ENCODE measurements around a stretch of chr15.

- PRO-cap: no peak
- RAMPAGE, long total RNA, 2 experiments: no peak in any of the 2 experiments
Measured at GRCh38 chr15:91953978-91954862, 100.7 kb downstream of the SLCO3A1 start.

GRCh38 chr15:92017118-92017751 lies 163.7 kb downstream of the SLCO3A1 start:
- PRO-cap: no peak
- RAMPAGE, long total RNA, 2 experiments: no peak in any of the 2 experiments

DNA sequence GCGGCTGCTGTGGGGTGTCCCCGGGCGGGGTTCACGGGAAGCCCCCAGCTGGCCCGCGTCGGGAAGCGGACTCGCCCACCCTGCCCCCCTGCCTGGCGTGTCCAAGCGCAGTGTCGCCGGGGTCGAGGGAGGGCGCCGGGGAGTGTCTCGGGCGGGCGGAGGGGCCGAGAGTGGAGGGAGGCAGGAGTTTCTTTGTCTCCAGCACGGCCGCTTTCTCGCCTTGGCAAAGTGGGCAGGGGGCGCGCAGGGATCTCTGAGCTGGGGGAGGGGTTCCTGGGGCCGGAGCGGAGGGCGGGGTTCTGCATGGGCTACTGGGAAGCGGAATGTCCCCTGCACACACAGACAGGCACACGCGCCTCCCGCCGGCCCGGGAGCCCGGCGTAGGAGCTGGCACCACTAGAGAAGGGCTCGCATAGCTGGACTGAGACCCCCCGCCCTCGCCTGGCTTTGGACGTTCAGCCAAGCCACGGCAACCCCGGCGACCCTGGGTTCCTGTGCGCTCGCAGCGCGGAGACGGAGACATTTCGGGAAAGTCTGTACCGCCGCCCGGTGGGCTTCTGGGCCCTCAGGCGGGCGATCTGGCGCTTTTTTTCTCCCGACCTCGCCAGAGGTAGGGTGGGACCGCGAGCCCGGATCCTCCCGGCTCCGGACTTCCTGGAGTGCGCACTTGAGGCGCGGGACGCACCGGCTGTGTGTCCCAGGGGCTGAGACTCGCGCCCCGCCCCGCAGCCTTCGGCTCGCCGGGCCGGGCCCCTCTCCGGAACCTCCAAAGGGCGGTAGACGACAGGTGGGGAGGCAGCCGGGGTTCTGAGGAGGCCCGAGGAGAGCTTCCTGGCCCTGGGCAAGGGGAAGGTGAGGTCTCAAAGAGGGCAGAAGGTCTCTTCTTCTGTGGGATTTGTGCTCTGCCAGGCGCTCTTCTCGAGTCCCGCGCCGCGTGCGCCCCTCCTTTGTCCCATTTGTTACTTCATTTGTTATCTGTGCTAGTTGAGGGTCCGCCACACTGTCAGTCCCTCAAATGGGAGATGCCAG lies 986 bp downstream of the ST8SIA2 start:
- PRO-cap: no peak
- RAMPAGE, long total RNA, 2 experiments: no peak in any of the 2 experiments

DNA sequence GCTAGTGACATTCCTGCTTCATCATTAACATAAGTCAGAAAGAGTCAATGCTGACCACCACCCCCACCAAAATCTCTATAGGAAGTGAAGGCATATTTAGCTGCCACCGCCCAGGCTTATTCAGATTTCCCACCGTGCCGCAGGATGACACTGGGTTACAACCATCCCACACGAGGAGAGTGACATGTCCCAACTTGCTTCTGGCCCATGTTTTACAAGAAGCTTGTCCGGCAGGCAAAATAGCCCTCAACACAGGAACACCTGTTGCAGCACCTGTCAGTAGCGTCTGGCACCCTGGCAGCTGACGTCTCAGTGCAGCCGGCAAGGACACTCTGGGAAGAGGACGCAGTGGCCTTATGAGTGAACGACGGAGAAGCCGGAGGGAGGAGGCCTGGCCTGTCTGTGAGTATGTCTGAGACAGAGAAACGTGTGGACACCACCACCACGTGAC lies 32.2 kb downstream of the FAM174B start:
- PRO-cap: unidirectional peak, plus-strand start at position 279 of the sequence; bidirectional peak, plus-strand start at position 279 of the sequence, minus-strand start at position 288 of the sequence; bidirectional peak, plus-strand start at position 357 of the sequence, minus-strand start at position 311 of the sequence
- RAMPAGE, long total RNA, 2 experiments: no peak in any of the 2 experiments

DNA sequence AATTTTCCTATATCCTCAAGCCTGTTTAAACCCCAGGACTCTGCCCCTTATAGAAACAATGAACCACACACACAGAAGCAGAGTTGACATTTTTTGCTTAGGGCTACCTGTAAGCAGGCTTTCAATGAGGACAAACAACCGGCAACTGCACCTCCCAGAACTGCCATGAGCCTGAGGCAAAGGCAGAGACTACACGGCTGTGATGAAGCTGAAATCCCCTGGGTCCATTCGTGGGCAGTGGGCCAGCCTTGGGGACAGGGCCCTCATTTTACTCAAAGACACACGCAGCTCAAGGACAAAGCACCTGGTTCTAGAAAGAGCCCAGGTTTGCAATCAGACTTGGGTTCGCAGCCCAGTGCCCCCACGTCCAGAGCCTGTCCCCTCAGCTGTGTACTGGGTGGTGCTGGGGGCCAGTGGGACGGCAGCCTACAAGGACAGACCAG lies 18.0 kb downstream of the FAM174B start:
- PRO-cap: no peak
- RAMPAGE, long total RNA, 2 experiments: no peak in any of the 2 experiments

GRCh38 chr15:92807910-92809003 lies 91.9 kb upstream of the CHD2 start:
- PRO-cap: bidirectional peak, plus-strand start at chr15:92808789, minus-strand start at chr15:92808703; bidirectional peak, plus-strand start at chr15:92808958, minus-strand start at chr15:92808949
- RAMPAGE, long total RNA, 2 experiments: no peak in any of the 2 experiments

GRCh38 chr15:92831246-92832317 lies 68.5 kb upstream of the CHD2 start:
- PRO-cap: bidirectional peak, plus-strand start at chr15:92832090, minus-strand start at chr15:92831912
- RAMPAGE, long total RNA, 2 experiments: no peak in any of the 2 experiments

DNA sequence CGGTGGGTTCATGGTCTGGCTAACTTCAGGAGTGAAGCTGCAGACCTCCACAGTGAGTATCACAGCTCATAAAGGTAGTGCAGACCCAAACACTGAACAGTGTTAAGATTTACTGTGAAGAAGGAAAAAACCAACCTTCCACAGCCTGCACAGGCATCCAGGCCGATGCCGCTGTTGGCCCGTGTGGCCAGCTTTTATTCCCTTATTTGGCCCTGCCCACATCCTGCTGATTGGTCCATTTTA lies 50.0 kb upstream of the CHD2 start:
- PRO-cap: no peak
- RAMPAGE, long total RNA, 2 experiments: no peak in any of the 2 experiments

GRCh38 chr15:92883582-92884203 lies 16.4 kb upstream of the CHD2 start:
- PRO-cap: no peak
- RAMPAGE, long total RNA, 2 experiments: no peak in any of the 2 experiments

DNA sequence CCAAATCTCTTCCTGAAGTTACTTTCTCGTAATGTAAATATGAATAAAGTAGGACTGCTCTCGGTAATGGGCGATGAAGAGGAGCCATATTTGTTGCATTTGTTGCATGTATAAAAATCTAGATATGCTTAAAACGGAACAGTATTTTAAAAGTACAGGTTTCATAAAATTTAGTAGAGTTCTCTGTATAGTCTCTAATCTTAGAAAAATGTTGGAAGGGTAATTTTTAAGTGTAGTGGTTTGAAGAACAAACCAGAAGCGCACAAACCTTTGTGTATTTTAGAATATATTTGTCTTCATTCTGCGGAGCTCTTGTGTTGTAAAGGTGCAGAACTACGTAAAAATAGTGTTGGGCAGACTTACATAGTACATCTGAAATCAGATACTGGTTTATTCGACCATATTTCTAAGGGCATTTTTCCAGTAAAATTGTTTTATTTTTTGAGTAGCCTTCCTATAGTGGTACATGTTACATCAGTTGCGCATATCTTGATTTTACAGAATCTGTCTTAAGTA lies 15.9 kb upstream of the CHD2 start:
- PRO-cap: no peak
- RAMPAGE, long total RNA, 2 experiments: no peak in any of the 2 experiments

- PRO-cap: bidirectional peak, plus-strand start at chr15:92904341, minus-strand start at chr15:92904193
- RAMPAGE, long total RNA, 2 experiments: no peak in any of the 2 experiments
Measured at GRCh38 chr15:92903604-92904375, 3.7 kb downstream of the CHD2 start.

DNA sequence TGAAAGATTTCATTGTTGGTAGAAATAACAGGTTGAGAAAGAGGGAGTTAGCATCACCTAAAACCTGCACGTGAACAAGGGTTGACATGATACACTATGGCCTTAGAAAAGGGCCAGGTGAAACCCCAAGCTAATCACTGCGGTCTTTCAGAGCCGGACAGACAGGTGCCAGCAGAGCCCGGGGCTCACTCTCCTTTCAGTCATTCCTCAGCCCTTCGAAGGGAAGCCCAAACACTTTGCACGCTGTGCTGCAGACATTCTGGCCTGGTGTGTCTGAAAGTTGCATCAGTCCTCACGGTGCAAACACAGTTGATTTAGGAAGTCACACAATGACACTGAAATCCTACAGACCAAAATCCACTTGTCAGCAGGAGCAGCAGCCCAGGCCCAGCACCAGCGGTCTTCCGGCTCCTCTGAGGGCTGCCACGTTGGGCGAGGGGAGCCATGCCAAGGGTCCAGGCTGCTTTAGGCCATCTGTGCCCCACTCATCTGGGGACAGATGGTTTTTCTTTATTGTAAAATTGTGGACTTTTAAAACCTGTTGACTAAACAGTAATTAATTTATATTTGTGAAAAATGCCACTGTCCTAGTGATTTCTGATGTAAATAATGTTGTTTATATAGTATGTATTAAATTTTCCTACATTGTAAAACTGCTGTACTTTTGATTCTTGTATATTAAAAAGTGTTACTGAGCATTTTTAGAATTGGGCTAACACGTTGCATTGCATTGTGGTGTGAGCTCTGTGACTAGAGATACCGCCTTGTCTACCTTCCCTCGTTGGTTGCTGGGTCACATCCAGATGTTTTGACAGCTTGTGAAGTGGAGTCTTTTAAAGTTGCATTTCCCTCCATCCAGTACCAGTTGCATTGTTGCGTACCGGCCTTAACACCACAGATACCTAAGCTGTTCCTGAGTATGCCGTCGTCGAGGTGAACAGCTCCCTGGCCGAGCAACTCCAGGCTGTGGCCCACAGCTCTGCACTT lies 61.4 kb downstream of the RGMA start:
- PRO-cap: no peak
- RAMPAGE, long total RNA, 2 experiments: no peak in any of the 2 experiments

GRCh38 chr15:93037241-93038100 lies 51.5 kb downstream of the RGMA start:
- PRO-cap: no peak
- RAMPAGE, long total RNA, 2 experiments: no peak in any of the 2 experiments

DNA sequence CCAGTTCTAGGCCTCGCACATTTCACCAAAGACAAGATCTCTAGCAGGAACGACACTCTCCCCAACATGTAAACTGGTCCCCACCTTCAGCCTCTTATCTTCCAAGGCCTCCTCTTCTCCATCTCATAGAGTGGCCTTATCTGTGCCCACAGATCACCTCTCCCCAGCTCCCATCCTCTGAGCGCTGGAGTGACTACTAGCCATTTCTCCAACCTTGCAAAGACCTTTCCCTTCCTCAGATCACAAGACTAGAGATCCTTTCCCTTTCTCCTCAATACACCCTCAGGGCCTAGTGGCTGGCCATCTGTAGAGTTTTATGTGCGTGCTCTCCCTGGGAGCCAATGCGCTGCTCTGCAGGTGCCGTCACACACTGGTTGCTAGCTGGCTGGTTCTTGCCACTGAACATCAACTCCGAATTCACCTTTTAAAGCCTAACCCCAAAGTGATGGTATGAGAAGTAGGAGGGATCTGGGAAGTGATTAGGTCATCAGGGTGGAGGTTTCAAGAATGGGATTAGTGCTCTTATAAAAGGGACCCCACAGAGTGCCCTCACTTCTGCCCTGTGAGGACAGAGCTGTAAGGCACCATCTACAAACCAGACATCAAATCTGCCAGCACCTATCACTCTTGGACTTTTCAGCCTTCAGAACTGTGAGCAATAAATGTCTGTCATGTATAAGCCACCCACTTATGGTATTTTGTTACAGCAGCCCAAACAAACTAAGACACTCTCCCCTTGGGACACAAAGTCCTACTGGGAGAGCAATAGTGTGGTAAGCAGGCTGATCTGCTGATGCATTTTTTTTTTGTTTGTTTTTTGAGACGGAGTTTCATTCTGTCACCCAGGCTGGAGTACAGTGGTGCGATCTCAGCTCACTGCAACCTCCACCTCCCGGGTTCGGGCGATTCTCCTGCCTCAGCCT lies 20.4 kb downstream of the RGMA start:
- PRO-cap: no peak
- RAMPAGE, long total RNA, 2 experiments: no peak in any of the 2 experiments

DNA sequence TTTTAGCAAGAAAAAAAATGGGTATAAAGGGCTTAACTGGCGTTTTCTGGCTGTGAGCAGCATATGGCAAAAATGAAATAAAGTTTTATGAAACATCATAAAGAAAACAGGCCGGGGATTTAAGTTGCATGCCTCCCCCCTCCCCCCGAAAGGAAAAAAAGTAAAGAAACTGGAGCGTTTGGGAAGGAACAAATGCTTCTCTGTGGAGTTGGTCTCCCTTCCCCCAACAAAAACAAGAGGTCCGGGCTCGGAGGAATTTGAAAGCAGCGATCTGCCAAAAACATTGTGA lies 17.1 kb downstream of the RGMA start:
- PRO-cap: no peak
- RAMPAGE, long total RNA, 2 experiments: no peak in any of the 2 experiments

DNA sequence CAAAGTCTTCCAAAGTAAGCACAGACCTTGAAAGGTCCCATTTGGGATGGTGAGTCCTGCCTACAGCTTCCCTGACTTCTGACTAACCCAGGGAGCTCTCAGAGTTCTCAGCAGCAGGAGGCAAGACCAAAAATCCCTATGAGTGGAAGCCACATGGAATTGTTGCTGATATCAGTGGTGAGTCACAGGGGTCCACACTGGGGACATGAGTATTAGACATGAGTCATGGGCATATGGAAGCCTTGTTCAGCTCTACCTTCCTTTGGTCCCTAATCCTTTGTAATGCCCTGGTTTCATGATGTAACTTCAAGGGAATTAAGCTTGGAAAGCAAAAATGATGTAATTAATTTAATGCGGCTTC lies 176.0 kb upstream of the RGMA start:
- PRO-cap: no peak
- RAMPAGE, long total RNA, 2 experiments: no peak in any of the 2 experiments

GRCh38 chr15:93331593-93332154 lies 242.7 kb upstream of the RGMA start:
- PRO-cap: no peak
- RAMPAGE, long total RNA, 2 experiments: no peak in any of the 2 experiments

DNA sequence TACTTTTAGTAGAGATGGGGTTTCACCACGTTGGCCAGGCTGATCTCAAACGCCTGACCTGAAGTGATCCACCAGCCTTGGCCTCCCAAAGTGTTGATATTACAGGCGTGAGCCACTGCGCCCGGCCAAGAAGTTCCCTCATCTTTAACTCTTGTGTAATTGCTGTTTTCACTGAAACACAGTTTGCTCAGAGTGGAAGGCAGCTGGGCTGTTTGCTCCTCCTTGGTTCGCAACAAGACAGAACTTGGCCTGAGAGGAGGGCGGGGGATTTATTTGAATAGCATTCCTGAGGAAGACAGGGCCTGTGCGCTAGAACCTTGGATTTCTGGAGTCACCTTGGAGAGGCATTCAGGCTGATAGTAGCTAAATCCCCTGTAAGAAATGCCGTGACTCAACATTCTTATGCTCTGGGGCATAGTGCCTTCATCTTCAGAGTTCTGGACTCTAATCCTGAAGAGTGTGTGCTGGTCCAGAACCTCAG lies 226.6 kb upstream of the MCTP2 start:
- PRO-cap: no peak
- RAMPAGE, long total RNA, 2 experiments: no peak in any of the 2 experiments

DNA sequence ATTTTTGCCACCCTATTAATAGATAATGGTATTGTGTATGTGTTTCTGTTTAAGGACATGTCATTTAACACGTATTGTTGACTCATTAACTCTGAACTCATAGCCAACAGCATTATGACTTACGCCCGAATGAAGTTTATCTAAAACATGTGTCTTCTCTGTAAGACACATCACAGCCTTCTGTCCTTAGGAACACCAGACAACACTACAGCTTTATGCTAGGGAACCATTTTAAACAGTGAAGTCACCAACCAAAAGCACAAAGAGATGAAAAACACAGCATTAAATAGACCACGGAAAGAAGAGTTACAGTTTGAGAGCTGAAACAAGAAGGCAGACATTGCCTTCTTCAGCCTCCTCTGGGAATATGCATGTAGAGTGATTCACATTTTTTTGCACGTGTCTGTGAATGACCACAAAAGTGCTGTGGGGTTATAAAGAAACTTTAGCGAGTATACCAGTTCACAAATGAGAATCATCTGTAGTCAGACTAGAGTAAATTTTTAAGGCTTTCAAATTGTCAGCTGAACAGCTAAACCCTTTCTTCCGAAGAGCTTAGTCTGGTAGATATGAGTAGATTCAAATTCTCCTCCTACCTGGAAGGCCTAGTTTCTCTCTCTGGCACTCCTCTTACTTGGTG lies 32.2 kb downstream of the MCTP2 start:
- PRO-cap: no peak
- RAMPAGE, long total RNA, 2 experiments: no peak in any of the 2 experiments

DNA sequence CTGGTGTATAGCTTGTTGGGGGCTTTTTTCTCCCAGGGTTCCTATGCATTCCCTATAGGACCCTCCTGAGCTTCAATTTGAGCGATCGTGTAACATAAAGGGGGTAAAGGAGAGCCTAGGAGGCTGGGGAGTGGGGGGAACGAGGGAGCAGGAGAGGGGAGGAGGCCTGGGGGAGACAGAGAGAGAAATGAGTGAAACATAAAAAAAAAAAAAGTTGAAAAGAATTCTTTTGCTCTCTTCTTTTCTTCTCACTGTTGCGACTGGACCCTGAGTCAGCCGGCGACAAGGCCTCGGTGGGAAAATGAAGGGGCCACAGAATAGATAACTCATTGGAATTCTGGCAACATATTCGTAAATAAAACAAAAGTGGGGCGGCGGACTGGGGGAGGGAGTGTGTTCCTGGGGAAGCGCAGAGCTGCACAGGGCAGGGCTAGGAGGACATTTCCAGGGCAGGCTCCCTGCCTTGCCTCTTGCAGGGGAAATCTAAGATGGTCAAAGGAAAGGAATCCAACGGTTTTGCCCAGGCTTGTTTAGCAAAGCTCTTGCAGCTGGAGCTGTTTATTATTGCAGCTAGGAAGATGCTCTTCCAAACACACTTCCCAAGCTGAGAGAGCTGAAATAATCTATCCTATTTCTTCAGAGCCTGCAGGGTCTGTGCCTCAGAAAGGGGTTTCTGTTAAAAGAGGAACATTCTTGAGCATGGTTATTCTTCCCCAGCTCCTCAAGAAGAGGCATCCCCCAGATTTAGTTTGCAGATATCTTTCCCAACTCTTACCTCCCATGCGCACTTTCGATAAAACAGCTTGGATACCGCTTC lies 1042.8 kb upstream of the NR2F2 start:
- PRO-cap: no peak
- RAMPAGE, long total RNA, 2 experiments: no peak in any of the 2 experiments

Data from body of pancreas (tissue), 2 donors.